ENCODE data around the genes TXLNA and FAM229A.

- RRBS: under 1% methylated on average over 50 of the region's 87 CpGs
Observed at GRCh38 chr1:32179440-32180327, at the start of gene TXLNA. TSS of gene TXLNA (plus strand) at chr1:32179675.

DNA sequence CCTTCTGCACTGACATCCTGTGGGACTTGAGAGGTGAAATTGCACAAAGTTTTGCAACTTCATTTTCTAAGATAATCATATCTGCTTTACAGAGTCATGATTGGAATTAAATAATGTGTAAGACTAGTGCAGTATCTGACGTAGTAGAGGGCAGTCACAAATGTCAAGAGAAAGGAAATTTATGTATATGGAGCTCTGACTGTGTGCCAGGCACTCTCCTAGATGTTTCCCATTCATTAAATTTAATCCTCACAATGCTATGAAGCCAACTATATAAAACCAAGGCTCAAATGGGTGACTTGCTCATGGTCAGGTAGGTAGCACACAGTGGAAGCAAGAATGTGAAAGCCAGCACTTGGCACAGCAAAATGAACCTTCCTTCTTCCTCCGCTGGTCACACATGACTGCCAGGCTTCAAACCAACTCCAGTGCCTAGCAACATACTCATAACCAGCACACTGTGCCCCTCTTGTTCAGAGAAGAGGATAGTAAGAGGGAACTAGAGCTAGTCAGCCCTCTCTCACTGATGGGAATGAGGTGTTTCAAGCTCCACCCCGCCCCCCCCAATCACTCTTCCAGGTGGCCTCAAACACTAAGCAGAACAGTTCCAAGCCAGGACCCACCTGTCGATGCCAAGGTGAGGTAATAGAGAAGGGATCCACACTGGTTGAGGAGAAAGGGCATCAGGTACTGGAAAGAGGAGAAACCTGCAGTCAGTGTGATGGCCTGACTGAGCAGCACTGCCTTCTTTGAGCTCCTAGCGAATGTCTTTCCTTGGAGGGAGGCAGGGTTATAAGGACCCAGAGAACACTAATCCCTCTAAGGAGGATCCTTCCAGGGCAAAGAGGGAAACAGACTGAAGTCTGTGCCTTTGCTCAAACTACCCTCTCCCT is 1.4 kb downstream of the TMEM234 start:
- RRBS: no CpG with 5 or more reads among the region's 5 CpGs

- RRBS: no CpG with 5 or more reads among the region's 19 CpGs
Observed at GRCh38 chr1:32234586-32235481, 12.2 kb upstream of the FAM167B start.

- RRBS: 90% methylated on average over 20 of the region's 53 CpGs
Observed at GRCh38 chr1:32275353-32275931, 16.4 kb upstream of the HDAC1 start.

- RRBS: no CpG with 5 or more reads among the region's 3 CpGs
Observed at GRCh38 chr1:32353705-32354544, 8.4 kb downstream of the FAM229A start.

- RRBS: 97% methylated on average over 36 of the region's 82 CpGs
Observed at GRCh38 chr1:32361809-32362833, at the start of gene FAM229A. TSS of gene FAM229A (minus strand) at chr1:32362485.

DNA sequence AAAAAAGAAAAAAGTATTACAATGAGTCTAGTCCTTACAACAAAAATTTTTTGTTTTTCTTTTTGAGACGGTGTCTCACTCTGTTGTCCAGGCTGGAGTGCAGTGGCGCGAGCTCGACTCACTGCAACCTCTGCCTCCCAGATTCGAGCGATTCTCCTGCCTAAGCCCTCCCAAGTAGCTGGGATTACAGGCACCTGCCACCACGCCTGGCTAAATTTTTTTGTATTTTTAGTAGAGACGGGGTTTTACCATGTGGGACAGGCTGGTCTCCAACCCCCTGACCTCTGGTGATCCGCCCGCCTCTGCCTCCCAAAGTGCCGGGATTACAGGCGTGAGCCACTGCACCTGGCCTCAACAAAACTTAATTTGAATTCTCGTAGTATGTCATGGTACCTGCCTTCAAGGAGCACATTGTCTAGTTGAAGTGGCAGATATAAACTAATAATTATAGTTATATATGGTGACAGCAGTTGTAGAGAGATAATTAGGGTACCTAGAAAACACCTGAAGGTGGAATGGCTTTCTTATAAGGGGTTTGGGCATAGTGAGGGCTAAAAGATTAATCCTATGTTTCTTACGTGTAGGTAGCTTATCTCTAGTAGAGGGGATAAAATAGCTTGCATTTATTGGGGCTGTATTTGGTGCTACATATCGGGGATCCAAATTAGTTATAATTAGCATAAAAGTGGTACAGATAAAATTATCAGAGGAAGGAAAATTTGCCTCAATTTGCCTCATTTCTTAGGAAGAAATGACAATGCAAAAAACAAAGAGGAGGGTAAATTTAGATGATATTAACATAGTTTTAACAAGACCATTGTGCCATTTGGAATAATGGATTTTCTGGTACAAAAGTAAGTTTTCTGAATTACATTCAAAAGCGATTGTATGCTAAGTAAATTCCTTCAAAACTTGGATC is 1.7 kb downstream of the RBBP4 start:
- RRBS: no CpG with 5 or more reads among the region's 16 CpGs

DNA sequence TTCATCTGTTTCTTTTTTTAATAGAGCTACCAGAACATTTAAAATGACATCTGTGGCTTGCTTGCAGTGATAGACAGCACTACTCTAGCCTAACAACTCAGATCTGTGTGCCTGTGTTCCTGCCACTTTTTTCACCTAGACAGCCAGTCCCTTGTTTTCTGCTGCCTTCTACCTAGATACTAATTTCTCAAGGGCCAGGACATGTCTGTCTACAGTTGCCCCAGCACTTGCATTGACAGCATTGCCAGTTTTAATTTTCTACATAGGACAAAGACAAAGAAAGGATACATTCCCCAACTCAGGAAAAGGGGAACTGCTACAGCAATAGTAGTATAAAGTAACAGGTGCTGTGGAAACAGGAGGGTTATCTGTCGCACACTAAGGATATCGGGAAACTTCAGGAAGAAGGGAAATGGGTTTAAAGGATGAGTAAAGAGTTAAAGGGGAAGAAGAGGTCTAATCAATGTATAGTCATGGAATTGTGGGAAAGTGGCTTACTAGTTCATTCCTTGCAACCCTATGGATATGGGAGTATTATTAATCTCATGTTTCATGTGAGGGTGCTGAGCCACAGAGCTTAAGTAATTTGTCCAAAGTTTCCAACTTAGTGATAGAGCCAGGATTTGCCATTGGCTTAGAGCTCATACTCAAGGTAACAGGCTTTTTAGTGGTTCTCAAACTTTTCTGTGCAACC is 16.2 kb downstream of the SYNC start:
- RRBS: no CpG with 5 or more reads among the region's 2 CpGs

DNA sequence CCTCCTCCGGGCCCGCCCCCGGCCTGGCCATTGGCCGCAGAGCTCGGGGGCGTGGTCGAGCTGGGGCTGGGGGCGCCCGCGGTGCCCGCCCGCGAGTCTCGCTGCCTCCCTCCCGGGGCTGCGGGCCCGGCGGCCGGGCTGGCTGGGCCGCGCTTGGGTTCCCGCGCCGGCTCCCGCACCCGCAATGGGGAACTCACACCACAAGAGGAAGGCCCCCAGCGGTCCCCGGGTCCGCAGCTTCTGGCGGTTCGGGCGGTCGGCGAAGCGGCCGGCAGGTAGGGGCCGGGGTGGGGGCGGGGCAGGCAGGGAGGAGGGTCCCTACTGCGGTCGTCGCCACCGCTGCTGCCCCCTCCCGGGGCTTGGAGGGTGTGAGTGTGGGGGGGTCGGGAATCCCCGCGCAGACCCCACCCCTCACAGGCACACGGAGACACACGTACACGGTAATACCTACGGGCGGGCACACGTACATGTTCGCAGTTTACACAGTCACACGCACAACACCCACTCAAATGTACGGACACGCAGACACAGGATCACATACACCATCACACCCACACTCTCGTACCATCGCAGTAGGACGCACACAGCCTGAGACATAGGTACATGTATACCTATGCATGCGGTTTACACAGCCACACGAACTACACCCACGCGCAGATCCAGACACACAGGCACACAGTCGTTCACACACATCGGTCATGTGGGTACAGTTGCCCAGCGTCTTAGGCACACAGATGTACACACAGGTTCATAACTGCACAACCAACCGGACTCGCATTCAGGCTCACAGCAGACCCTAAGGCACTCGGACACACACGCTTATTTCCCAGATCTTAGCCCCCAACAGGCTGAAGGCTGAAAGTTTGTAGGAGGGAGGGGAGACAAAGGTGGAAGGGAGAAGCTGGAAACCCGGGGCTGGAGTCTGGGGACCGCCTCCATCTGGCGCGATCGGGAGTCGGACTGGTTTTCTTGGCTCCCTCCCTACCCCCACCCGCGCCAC is 12.6 kb downstream of the KIAA1522 start:
- RRBS: 2% methylated on average over 32 of the region's 78 CpGs

- RRBS: no CpG with 5 or more reads among the region's 12 CpGs
Observed at GRCh38 chr1:32772703-32773301, 31.2 kb downstream of the KIAA1522 start.

GRCh38 chr1:32780104-32780393 is 37.1 kb downstream of the YARS1 start:
- RRBS: no CpG with 5 or more reads among the region's 8 CpGs

DNA sequence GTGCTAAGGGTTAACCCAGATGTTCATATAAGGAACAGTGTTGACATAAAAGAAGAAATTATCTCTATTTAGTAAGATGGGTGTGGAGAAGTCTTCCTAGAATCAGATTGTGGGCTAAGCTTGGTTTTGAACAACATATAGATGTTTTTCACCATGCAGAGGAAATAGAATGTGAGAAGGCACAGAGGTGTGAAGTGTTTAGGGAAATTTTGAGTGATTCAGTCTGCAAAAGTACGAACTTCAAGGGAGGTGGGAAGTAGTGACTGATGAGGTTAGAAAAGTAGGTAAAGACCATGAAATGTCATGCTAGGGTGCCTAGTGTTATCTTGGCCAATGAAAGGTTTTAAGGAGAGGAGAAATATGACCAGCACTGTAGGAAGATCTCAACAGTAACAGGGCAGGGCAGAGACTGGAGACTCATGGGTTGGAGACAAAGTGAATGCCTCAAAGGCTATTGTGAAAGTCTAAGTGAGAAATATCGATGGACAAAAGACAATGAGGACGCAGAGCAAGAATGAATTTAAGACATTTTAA is 18.1 kb downstream of the YARS1 start:
- RRBS: no CpG with 5 or more reads among the region's 3 CpGs

DNA sequence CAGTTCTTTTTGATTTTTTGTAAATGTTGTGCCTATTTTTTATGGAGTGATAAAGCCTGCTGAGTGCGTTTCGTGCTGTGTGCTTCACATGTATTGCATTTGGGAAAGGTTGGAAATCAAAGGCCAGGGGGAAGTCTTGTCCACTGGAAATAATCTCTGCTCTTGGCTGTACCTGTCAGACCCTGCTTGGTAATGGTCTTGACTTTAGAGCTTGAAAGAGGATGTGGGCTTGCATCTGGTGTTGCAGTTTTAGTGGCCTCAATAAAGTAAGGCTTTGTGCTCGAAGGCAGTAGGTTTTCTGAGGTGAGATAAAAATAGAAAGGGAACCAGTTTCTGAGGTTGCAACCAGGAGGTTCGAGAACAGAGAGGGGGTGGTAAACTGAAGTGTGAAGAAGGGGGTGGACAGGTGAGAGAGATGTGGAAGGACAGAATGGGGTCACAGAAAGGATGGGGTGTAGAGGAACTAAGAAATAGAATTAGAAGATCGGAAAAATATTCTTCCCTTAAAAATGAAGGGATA is 1.4 kb downstream of the S100PBP start:
- RRBS: no CpG with 5 or more reads among the region's 5 CpGs

GRCh38 chr1:32904884-32905111 is 3.6 kb upstream of the TMEM54 start:
- RRBS: no CpG with 5 or more reads among the region's 2 CpGs

DNA sequence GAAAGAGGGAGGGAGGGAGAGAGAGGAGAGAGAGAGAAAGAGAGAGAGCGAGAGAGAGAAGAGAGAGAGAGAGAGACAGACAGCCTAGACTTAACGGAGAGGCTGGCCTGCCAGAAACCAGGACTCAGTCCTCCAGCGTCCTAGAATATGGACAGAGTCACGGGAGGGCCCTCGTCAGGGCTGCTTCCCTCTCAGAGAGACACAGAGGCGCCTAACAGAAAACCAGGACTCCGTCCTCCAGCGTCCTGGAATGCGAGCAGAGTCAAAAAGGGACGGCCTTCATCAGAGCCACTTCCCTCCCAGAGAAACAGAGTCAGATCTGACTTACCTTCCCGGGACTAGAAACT is 24.6 kb upstream of the TMEM54 start:
- RRBS: no CpG with 5 or more reads among the region's 11 CpGs

DNA sequence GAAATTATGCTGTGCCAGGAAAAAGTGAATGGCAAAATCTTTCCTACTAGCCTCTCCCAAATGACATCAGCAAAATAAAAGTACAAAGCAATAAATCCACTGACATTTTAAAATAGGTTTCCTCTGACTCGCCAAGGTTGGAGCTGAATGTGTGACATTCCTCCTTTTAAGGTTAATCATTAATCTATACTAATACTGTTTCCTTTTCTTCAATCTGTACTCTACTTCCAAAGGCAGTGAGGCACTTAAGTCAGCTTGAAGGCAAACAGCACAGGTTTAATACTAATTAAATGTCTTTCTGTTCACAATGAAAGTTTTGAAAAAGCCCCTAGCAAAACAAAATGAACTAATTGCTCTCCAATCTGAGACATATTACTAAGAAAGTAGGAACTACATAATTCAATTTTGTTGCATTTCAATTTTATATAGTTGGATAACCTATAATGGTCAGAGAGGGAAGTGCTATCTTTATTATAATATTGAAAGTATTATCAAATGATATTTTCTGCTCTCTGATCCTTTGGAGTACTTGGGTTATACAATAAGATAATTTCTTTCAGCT is 15.6 kb downstream of the RNF19B start:
- RRBS: no CpG with 5 or more reads among the region's 1 CpG

- RRBS: 4% methylated on average over 21 of the region's 60 CpGs
Observed at GRCh38 chr1:32972696-32973511, 8.3 kb upstream of the RNF19B start.

GRCh38 chr1:33180427-33181176 is 1.2 kb downstream of the TRIM62 start:
- RRBS: 23% methylated on average over 19 of the region's 56 CpGs

GRCh38 chr1:33239557-33239809 is 16.8 kb upstream of the ZNF362 start:
- RRBS: no CpG with 5 or more reads among the region's 7 CpGs

DNA sequence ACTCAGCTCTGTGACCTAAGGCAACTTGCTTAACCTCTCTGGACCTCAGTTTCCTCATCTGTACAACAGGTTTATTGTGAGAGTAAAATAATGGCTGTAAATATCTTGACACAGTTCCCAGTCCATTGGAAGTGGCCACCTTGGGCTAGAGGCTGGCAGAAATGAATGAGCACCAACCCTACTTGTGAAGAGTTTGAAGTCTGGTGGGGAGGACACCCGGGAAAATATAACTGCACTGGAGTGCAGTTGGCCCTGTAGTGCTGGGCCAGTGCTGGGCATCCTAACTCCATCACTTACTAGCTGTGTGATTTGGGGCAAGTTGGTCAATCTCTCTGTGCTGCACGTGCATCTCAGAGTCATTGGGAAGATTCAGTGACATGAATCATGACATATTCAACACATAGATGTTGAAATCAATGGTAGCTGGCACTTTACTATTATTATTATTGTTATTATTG is 13.7 kb downstream of the ZNF362 start:
- RRBS: no CpG with 5 or more reads among the region's 2 CpGs

Data from HTR-8/SVneo (cell line).